SJSA1 (cell line): Measurements from ENCODE around the gene RAD51AP2.

DNA sequence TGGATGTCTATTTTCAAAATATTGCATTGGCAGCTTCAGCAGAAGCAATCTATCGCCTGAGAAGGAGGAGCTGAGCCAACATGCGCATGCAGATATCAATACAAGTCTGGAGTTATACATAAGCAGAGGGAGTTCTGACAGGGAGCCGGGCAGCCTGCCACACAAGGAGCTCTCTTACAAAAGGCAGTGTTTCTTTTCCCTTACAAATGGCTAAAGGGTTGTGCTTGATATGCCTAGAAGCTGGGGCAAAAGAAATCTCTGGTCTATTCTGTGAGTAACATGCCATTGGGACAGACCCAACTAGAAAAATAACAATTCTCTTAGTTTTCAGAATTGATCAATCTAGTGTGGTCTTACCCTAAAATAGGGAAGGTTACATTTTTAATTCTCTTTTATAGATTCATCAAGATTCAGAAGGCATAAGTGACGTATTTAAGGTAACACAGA lies 291.8 kb upstream of the TRIB2 start:
- RAMPAGE, long total RNA, result no peak

DNA sequence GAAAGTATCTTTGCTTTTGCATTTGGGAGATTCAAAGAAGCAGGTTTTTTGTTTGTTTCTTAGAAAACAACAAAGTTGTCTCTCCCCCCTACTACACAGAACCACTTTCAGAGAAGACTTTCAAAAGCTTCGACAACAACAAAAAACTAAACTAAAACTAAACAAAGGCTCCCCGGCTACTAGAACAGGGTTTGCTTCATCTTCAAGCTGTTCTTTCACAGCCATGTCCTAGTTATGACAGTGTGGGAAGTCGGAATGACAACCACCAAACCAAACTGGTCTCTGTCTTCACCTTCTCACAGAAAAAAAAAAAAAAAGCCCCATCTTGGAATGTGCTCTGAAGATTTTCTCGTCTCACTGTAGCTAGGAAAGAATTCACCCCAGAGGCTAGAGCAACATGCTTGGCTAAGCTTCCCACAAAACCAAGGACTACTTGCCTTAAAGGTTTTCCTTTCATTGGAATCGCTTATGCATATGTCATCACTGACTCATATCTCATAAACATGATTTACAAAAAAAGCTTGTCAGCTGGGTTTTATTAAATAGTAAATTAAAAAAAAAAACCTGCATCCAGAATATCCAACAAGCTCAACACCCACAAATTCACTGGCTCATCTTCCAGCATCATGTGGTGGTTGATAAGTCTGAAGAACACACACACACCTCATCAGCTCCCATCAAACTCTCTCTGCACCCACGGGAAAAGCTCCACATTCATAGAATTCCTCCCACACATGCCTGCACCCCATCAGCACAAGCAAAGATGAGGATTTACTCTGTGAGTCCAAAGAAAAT lies 182.2 kb upstream of the TRIB2 start:
- RAMPAGE, long total RNA, result no peak

DNA sequence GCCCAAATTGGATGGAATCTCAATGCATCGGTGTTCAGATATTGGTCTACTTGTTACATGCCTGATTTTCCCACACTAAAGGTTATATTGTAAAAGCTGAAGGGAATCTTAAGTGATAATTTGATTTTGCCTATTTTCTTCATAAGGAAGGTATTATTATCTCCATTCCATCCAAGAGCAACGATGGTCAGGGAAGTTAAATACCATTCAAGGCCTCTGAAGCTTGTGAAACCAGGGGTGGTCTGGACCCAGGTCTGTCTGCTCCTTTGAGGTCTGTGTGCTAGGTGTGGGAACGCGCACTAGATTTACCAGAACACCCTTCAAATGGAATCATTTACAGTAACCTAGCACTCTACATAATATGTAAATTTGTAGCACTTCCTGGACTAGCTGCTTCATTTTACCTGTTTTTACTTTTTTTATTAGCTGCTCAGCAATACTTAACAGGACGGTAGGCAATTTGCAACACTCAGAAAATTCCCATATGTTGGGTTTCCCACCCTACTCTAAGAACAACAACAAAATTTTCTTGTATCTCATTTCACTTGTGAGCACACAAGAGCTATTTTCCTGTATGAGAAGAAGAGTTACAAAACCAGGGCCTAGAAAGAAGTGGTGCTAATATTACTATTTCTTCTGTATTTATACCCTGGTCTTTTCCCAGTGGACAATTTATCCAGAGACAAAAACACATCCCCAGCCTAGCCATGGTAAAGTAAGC lies 6.4 kb upstream of the TRIB2 start:
- RAMPAGE, long total RNA, result no peak

GRCh38 chr2:12824824-12824993 lies 108.0 kb downstream of the TRIB2 start:
- RAMPAGE, long total RNA, result no peak

DNA sequence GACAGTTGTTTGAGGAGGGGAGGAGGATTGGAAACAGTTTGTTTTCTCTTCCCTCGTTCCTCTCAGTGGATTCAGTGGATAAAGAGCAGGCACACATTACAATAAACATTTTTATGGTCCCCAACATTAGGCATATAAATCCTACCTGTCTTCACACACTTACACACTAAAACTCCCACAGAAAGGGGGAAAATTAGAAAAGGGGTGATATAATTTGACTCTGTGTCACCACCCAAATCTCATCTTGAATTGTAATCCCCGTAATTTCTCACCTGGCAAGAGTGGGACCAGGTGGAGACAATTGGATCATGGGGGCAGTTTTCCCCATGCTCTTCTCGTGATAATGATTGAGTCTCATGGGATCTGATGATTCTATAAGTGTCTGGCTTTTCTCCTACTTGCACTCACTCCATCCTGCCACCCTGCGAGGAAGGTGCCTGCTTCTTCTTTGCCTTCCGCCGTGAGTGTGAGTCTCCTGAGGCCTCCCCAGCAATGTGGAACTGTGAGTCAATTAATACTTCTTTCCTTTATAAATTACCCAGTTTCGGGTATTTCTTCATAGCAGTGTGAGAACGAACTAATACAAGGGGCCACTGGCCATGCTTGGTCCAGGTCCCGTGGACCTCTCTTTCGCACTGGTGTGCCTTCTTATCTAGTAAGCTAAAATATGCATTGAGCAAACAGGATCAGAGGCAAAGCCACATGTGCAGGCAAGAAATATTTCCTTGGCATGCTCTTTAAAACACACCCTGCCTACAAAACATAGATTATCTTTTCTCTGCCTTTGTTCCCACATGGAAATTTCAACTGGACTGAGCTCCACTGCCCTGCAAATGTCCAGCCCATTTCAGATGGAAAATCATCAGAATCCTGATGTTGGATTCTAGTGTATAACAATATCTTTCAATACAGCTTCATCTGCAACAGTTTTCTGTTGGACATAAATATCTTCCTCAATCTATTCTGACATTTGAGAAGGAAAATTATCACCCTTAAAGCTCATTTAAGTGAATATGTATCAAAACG lies 821.1 kb downstream of the TRIB2 start:
- RAMPAGE, long total RNA, result no peak

- RAMPAGE, long total RNA, result no peak
These were observed 497.7 kb upstream of the LRATD1 start for GRCh38 chr2:14134617-14135495.

GRCh38 chr2:15639974-15640694 lies 48.5 kb downstream of the DDX1 start:
- RAMPAGE, long total RNA, result no peak

- RAMPAGE, long total RNA, result no peak
These were observed 162.6 kb downstream of the MYCN start for GRCh38 chr2:16102789-16103601.

DNA sequence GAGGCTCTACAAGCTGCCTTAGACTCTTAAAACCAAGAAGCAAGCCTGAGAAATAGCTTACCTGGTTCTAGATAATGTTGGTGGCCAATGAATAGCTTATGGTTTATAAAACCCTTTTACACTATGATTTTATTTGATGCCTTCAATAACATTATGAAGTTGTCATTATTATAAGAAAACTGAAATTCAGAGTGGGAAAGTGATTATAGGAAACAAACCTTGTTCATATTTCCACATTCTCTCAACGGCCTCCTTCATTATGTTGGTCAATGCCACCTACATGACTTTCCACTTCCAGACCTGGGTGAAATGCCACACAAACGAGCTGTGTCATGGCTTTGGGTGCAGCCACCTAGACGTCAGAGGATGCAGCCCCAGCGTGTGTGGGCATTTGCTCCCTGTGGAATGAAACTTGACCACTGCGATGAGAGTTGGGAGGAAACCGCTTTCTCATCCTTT lies 291.1 kb downstream of the CYRIA start:
- RAMPAGE, long total RNA, result no peak

GRCh38 chr2:16507886-16508429 lies 157.7 kb downstream of the CYRIA start:
- RAMPAGE, long total RNA, result no peak

DNA sequence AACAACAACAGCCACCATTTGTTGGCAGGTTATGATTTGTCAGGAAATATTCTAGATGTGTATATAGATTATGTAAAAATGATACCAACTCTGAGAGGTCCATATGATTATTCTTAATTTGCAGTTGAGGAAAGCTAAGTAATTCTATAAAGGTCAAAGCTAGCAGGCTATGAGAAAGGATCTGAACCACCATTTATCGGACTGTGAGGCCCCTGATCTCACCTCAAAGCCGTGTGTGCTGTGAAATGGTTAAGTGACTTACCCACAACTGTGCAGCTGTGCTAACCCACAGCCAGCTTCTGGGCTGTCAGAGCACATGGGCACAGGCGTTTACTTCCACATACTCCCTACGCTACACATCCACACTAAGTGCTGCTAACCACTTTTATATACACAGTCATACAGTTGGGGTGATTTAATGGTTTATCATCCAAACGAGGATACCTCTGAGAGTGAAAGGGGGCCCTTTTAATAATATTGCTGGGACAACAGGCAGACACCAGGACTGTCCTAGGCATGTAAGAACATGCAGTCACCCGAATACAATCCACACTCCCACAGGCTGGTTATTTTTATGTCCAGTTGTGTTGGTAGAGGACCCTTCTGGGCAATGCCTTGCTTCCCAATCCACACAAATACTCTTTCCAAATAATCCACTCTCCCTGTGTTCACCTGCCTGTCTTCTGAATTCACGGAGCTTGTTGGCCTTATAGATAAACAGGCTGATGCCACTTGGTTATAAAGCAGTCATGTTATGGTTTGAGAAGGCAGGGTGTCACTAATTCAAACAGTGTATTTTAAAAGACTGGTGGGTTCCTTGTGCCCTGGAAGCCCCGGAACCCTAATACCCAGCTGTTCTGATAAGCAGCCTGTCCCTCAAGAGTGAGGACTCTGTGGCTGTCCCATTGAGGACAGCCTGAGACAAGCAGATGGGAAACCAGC lies 37.2 kb downstream of the CYRIA start:
- RAMPAGE, long total RNA, result no peak

DNA sequence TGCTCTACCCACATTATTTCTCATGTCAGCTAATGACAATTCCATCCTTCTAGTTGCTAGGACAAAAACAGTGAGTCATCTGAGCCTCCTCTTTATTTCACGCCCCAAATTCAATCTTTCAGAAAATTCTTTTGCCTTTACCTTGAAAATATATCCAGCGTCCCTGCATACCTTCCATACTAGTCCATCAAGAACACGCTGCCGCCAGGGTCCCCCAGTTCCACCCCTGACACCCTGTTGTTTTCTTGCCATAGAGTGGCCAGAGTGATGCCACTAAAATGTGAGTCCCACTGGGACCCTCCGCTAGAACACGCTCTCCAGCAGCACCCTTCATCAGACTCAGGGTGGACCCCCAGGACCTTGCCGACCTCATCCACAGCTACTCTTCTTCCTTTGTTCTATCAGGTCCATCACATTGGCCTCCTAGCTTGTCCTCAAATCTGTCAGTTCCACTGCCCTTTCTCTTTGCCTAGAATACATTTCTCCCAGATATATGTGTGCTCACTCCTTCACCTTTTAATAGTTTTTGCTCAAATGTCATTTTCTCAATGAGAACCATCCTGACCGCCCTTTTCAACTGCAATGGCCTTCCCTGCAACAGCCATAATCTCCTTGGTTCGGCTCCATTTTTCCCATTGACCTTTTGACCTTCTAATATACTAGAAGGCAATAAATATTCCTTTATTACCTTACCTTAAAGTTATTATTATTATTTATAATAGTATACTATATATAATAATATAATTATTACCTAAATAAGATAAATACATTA lies 23.2 kb downstream of the CYRIA start:
- RAMPAGE, long total RNA, result no peak

GRCh38 chr2:16651918-16652459 lies 13.6 kb downstream of the CYRIA start:
- RAMPAGE, long total RNA, result no peak

GRCh38 chr2:16712904-16713440 lies 47.3 kb upstream of the CYRIA start:
- RAMPAGE, long total RNA, result no peak

DNA sequence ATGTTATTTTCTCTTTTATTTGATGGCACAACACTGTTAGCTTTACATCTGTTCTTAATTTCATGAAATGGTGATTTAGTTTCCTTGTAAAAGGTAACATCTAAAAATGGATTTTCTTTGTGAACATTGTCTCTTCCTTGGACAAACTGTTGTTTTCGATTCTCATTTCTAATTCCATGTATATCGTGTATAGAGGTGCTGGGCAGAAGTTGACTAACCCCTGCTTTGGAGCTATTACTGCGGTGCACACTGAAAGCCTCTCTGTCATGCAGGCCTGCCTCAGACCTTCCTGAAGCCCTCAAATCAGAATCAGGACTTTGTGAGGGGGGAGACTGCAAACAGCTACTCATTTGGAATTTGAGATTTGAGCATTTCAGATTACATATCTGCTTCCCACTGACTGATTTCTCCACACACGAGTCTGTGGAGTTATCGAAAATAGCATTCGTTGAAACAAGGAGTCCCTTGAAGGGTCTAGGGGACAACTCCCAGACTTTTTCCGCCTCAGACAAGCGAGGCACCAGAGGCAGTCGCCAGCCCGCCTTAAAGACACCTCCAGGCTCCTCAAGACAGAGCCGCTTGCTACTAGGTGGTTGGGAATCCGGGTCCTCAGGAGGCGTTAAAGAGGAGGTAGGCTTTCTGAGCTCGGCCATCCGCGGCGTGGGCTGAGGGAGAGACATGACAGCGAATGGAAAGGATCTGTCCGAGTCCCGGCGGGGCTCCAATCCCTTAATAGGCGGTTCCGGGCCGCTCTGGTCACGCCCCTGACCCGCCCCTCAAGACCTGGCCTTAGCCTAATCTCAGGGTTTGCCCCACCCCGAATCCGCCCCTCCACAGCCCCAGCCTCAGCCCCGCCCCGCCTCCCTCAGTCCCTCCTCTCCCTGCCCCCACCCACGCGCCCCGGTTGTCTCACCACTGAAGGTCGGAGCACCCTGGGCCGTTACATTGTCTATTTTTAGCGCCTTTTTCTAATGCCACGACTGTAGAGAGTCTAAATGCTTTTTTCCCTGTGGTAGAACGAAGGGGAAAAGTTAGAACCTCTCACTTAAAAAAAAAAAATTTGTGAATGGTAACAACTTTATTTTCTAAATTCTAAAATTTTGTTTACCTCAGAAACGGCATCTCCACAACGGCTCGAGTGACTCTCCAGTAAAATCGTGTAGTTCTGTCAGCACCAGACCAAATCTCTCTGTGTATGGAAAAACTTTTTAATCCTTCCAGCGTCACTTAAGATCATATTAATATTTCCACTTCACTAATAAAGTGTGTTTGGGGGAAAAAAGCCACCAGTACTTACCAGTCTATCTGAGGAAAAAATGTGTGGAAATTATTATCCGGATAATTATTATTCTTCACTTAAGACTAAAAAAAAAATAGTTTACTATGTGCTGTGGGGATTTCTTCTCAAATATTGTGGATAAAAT lies at the start of gene RAD51AP2:
Gene RAD51AP2, minus strand, starts transcription at position 705 of the 1,424 bp plus-strand sequence.
- RAMPAGE, long total RNA, result no peak

- RAMPAGE, long total RNA, result no peak
These were observed 15.5 kb downstream of the SMC6 start for GRCh38 chr2:17738124-17738494.

DNA sequence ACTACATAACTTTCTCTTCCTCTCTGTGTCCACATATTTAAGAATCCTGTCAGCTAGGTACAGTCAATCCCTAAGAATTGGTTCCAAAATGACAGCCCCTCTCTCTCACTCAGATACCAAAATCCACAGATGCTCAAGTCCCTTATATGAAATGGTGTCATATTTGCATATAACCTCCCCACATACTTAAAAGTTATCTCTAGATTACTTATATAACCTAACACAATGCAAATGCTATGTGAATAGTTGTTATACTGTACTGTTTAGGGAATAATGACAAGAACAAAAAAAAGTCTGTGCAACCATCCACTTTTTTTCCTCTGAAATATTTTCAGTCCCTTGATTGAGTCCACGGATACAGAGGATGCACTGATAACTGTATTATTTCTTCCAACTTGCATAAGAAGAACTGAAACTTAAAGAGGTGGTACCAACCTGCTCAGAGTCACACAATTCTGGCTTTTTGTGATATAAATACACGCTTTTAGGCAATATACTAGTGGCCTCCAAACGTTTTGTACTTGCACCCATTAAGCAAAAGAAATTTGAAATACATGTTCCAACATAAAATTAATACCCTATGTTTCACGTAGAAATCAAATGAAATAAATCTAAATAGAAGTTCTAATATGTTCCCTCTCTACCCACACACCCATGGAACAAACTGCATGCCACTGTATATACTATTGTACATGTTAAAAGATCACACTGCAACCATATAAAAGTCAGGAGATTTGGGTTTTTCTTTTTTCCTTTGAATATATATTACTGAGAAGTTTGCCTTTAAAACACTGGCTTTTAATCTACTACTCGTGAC lies 1.3 kb downstream of the SMC6 start:
- RAMPAGE, long total RNA, result no peak

- RAMPAGE, long total RNA, result no peak
These were observed 426 bp downstream of the GEN1 start for GRCh38 chr2:17754366-17754762.

DNA sequence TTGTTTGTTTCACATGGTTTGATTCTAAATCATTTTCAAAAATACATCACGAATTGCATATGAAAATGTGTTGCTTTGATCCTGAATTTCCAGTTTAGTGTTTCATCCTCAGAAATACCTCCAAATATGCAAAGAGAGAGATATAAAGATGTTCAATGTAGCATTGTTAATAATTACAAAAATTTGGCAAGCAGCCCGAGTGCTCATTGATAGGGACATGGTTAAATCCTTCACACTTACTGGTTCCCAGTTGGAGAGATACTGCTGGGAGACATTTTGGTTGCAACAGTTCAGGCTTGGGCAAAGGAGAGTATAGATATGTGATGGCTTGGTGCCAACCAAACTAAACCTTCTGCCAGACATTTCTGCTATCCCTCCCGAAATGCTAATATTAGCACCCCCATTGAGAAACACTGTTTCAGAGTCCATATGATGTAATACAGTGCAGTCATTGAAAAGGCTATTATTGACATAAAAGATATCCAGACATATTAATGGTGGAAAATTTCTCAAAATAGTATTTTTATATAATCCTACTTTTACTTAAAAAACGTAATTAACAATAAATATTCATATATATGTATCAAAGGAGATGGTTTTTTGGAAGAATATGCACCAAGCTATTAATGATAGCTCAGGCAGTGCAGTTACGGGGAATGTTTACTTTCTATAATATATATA lies 11.5 kb downstream of the GEN1 start:
- RAMPAGE, long total RNA, result no peak

- RAMPAGE, long total RNA, result no peak
These were observed 16.6 kb upstream of the MSGN1 start for GRCh38 chr2:17799210-17800606.